MCF 10A (cell line): ENCODE results near the gene RRN3.

- PRO-cap: no peak
- RRBS: no CpG with 5 or more reads among the region's 3 CpGs
These were observed 220.9 kb downstream of the MRTFB start for GRCh38 chr16:14292051-14292299.

DNA sequence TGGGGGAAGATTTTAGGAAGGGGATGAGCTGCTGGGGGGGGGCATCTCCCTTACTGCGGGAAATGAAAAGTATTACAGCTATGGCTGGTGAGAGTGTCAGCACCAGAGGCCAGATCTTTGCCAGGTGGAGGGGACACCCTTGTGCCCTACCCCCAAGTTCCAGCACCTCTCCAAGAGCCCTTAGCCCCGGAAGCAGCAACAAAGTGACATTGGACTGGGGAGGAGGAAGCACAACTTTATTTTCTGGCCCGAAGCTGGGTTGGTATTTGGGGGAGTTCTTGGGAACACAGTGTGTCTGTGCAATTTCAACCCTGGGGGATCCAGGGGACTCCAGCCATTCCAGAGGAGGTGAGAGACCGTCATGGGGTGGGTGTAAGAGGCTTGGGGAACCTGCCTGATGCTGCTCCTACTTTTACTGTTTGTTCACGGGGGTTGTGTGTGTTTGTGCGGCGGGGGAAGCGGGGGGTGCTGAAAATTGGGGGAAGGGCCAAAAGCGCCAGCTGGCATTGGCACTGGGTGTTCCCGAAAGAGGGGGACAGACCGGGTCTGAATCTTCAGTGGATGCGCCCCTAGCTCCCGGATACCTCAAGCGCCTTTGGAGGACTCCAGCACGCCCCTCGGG lies 230.2 kb downstream of the MRTFB start:
- PRO-cap: bidirectional peak, plus-strand start at position 536 of the sequence, minus-strand start at position 417 of the sequence
- RRBS: under 1% methylated on average over 6 of the region's 16 CpGs

- PRO-cap: bidirectional peak, plus-strand start at chr16:14302244, minus-strand start at chr16:14302131
- RRBS: 1% methylated on average over 22 of the region's 38 CpGs
These were observed 230.7 kb downstream of the MRTFB start for GRCh38 chr16:14301806-14302205.

GRCh38 chr16:14370283-14370693 lies 259.8 kb downstream of the PARN start:
- PRO-cap: no peak
- RRBS: no CpG with 5 or more reads among the region's 13 CpGs

DNA sequence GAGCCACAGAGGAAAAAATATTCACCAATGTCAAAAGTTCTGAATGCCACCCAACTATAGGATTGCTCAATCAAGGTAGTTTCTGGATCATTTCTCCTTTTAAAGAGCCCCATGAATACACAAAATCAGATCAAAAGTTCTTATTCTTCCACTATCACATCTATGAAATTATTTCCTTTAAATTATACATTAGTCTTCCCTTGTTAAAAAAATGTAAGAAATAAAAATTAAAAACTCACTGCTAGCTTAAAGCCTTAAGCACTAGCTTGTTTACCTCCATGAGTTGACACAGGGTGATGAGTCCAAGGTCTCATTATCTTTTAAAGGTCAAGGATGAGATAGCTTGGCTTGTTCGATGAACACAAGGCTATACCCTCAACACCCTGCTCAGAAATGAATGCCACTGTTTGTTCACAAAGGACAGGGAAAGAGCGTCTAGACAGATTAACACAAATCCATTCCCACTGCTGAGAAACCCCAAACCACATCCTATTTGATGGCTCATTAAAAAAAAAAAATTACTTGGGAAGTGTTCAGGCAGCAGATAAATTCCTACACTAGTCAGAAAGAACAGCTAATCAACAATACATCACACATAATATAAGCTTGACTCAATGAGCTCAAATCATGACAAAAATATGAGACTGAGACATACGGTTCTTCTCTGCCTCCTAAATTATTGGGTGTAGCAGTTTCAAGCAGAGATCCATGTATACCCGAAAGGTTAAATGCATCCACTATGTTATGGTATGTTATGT lies 118.9 kb downstream of the PARN start:
- PRO-cap: no peak
- RRBS: no CpG with 5 or more reads among the region's 4 CpGs

- PRO-cap: no peak
- RRBS: no CpG with 5 or more reads among the region's 11 CpGs
These were observed 559 bp upstream of the BFAR start for GRCh38 chr16:14632272-14632512.

- PRO-cap: bidirectional peak, plus-strand start at chr16:15094439, minus-strand start at chr16:15094170
- RRBS: under 1% methylated on average over 3 of the region's 57 CpGs
These were observed at the start of gene RRN3 for GRCh38 chr16:15093744-15094670. TSS of gene RRN3 (minus strand) at chr16:15094272.

GRCh38 chr16:15144169-15144680 lies 50.2 kb upstream of the RRN3 start:
- PRO-cap: bidirectional peak, plus-strand start at chr16:15144514, minus-strand start at chr16:15144280
- RRBS: 20% methylated on average over 4 of the region's 20 CpGs

- PRO-cap: no peak
- RRBS: no CpG with 5 or more reads among the region's 8 CpGs
These were observed 112.3 kb upstream of the RRN3 start for GRCh38 chr16:15206317-15206738.

GRCh38 chr16:15498851-15499238 lies 64.5 kb downstream of the BMERB1 start:
- PRO-cap: no peak
- RRBS: no CpG with 5 or more reads among the region's 1 CpG

GRCh38 chr16:15563601-15564236 lies 79.2 kb downstream of the MARF1 start:
- PRO-cap: no peak
- RRBS: no CpG with 5 or more reads among the region's 5 CpGs

DNA sequence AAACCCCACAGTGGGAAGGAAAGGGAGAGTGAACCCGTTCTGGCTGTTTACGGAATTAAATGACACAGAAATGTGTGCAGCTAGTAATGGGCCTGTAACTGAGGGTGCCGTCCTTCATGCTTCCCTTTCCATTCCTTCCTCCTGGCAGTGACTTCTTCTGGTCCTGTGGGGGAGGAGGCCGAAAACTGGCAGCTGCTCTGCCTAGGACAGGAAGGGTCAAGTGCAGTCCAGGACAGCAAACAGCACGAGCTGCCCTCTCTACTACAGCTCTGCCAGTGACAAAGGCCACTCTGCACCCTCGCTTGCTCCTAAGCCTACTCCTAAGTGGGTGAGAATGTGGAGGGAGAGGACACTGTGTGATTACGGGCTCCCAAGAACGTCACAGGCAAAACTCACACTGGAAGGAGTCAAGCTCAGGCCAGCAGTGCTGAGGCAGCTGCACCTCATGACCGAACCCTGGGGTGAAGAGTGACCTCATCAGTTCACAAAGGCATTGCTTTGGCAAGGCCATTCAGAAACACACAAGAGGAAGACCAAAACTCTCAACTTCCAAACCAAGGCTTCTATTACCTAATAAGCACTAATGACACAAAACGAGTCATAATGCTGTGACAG lies 35.3 kb downstream of the MARF1 start:
- PRO-cap: no peak
- RRBS: no CpG with 5 or more reads among the region's 10 CpGs

DNA sequence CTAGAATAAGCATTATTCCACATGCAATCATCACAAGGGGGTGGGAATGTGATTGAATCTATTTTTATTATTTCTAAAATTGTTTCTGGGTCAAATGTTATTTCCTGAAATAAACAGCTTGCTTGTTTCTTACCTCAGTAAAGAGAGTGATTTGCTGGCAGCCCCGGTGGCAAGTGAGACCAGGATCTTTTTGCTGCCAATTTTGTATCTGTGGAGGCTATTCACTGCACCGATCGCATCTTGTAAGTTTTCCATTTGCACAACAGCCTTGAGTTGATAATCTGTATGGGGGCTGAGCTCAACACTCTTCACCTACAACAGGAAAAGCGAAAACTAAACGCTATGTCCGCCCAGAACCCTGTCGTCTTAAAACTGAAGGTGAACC lies 21.4 kb downstream of the MARF1 start:
- PRO-cap: no peak
- RRBS: no CpG with 5 or more reads among the region's 7 CpGs

GRCh38 chr16:15638903-15639648 lies 3.9 kb downstream of the MARF1 start:
- PRO-cap: no peak
- RRBS: no CpG with 5 or more reads among the region's 11 CpGs

DNA sequence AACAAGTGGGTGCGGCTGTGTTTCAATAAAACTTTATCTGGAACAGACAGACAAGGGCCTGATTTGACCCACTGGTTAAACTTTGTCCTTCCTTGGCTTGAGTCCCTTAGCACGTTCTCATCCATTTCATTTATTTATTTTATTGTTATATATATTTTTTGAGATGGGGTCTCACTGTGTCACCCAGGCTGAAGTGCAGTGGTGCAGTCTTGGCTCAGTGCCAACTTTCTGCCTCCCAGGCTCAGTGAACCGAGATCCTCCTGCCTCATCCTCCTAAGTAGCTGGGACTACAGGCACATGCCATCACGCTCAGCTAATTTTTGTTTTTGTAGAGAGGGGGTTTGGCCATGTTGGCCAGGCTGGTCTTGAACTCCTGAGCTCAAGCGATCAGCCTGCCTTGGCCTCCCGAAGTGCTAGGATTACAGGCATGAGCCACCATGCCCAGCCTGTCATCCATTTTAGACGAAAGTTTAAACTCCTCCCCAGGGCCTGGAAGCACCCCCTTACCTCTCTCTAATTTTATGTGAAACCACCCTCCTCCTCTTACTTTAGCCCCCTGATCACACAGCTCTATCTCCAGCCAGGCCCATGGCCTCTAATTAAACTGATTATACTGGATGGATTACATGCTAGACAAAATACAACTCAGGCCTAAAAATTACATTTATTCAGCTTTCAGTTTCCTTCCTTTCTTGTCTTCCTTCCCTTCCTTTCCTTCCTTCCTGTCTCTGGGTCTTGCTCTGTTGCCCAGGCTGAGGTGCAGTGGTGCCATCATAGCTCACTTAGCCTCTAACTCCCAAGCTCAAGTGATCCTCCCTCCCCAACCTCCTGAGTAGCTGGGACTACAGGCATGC lies 64.0 kb downstream of the MYH11 start:
- PRO-cap: no peak
- RRBS: no CpG with 5 or more reads among the region's 7 CpGs

DNA sequence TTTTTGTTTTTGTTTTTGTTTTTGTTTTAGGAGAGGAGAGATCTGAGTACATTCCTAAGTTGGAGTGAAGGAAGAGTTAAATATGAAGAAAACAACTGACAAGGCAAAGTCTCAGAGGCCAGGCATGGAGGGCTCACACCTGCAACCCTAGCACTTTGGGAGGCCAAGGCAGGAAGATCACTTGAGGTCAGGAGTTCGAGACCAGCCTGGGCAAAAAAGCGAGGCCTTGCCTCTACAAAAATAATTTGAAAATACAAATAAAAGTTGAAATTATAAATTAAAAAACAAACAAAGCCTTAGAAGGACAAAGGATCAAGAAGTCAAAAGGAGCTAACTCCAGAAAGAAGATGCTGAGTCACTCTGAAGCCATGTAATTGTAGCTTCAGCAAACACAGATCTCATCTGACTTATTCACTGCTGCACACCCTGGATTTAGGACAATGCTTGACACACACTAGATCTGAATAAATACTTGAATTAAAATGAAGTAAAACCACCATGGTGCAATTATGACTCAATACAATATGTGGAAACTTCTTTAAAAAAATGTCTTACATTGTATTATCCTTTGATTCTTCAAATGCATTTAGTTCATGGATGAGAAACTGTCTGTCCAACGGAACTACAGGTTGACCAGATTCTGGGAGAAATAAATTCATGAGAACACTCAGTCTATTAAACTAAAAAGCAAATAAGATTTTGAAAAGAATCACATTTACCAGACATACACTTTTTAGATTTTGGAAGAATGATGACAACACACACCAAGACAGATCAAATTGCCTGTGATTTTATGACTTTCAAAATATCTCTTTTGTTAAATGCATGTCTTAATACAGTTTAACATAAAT lies 8.9 kb downstream of the CEP20 start:
- PRO-cap: bidirectional peak, plus-strand start at position 579 of the sequence, minus-strand start at position 404 of the sequence
- RRBS: no CpG with 5 or more reads among the region's 3 CpGs

DNA sequence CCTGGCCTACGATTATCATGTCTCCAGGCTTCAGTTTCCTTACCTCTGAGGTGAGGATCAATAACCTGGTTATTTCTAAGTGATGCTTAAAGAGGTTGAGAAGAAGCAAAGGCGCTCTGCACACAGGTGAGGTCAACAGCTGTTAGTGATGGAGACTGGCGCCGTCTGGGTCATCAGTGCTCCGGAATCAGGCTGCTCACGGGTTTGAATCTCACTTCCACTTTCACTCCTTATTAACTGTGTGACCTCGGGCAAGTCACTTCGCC lies 735 bp upstream of the ABCC1 start:
- PRO-cap: no peak
- RRBS: no CpG with 5 or more reads among the region's 8 CpGs

DNA sequence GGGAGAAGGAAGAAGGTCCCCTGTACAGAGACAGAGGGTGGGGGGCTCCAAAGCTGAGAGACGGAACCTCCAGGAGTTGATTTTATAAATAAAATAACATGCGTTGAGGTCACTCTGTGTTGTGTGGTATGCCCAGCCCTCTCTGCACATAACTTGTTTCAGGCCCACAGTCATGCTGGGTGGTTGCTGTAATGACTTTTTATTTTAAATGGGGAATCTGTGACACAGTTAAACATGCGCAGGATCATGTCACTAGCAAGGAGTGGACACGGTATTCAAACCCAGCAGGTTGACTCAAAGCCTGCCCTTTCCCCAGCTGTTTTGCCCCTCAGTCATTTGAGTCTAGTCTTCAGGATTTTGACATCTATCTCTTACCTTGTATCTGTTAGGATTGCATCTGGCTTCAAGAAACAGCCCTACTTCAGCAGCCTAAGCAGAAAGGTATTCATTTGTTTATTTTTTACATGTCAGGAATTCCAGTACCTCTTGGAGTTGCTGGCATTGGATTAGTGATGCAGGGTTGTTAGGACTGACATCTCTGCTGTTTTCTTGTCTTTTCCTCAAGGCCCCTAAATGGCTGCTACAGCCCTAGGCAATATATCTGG lies 22.6 kb downstream of the ABCC1 start:
- PRO-cap: no peak
- RRBS: no CpG with 5 or more reads among the region's 4 CpGs

- PRO-cap: no peak
- RRBS: no CpG with 5 or more reads among the region's 9 CpGs
These were observed 25.7 kb downstream of the ABCC1 start for GRCh38 chr16:15975064-15975633.

- PRO-cap: no peak
- RRBS: no CpG with 5 or more reads among the region's 11 CpGs
These were observed 67.0 kb downstream of the ABCC1 start for GRCh38 chr16:16016372-16016838.